Jurkat, Clone E6-1 (cell line): ENCODE measurements around the genes COL8A1, TBC1D23 and ADGRG7.

GRCh38 chr3:99550038-99550351 lies 88.4 kb upstream of the COL8A1 start:
- RRBS: no CpG with 5 or more reads among the region's 2 CpGs

DNA sequence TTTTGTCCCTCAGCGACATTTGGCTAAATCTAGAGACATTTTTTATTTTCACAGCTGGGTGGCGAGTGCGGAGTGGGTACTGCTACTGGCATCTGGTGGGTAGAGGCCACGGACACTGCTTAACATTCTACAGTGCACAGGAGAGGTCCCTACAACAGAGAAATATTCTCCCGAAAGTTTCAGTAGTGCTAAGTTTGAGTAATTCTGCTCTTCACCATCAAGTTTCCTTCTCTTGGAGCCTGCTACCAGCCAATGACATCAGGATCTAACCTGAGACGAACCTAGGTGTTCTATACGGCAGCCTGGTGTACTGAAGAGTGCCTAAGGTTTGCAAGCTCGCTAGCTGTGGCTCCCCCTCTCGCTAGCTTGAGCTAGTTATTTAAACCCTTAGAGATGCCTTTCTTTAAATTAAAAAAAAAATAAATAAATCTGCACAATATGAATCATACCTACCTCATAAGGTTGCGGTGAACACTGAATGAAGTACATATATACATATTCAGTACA lies 1.5 kb upstream of the COL8A1 start:
- RRBS: no CpG with 5 or more reads among the region's 10 CpGs

DNA sequence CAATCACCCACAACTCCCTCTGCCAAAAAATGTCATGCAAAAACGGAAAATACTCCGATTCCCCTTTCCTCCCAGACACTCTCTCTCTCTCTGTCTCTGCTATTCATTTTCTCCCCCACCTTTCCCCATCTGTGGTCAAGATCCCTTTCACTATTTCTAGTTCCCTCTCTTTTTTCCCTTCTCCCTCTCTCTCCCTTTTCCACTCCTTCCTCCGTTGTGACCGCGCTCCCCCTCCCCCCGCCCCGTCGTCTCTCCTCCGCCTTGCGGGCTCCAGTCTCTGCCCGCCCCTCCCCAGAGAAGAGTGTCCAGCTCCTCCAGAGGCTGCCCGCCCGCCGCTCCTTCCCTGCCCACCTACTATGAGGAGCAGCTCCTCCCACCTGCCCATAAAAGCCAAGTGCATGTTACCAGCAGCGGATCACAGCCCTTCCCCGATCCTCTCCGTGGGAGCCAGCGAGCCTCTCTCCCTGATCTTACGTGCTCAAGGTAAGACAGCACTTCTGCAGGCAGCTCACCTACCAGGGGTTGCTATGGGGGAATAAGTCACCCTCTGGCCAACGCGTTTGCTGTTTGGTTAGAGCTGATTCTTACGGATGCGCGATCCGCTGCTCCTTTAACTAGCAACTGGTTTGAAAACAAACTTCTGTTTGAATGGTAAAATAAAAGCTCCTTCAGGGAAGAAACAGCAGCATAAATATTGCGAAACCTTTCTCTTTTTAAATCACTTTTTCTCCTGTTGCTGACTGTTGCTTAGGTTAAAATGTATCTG lies at the start of gene COL8A1:
TSS of gene COL8A1 (plus strand) at position 413 of the 766 bp plus-strand sequence.
- RRBS: no CpG with 5 or more reads among the region's 26 CpGs

GRCh38 chr3:99684382-99685191 lies 46.2 kb downstream of the COL8A1 start:
- RRBS: no CpG with 5 or more reads among the region's 5 CpGs

- RRBS: no CpG with 5 or more reads among the region's 18 CpGs
Observed at GRCh38 chr3:99795660-99796285, 21.9 kb upstream of the CMSS1 start.

- RRBS: no CpG with 5 or more reads among the region's 10 CpGs
Observed at GRCh38 chr3:99847802-99848760, 30.4 kb downstream of the CMSS1 start.

DNA sequence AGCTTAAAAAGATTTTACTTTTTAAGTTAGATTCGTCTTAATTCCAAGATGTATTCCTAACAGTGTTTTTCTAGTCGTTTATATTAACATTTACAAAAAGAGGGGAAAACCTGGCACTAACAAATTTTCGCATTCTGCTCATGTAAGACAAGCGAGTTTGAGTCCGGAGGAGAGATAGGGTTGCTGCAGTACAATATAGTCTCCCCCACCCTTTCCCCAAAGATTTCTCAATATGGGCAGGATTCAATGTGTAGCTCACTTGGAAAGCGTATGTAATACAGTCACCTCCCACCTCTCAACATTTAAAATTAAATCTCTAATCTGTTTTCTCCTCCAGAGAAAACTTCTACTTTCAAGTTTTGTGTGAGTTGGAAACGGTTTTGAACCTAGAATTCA lies 57.9 kb downstream of the CMSS1 start:
- RRBS: no CpG with 5 or more reads among the region's 7 CpGs

- RRBS: 4% methylated on average over 7 of the region's 40 CpGs
Observed at GRCh38 chr3:100260618-100261145, at the start of gene TBC1D23. TBC1D23 (plus strand) TSS chr3:100260992.

GRCh38 chr3:100609170-100610506 lies at the start of gene ADGRG7:
ADGRG7 (plus strand) TSS chr3:100609601.
- RRBS: no CpG with 5 or more reads among the region's 8 CpGs

GRCh38 chr3:100635211-100635868 lies 25.9 kb downstream of the ADGRG7 start:
- RRBS: no CpG with 5 or more reads among the region's 5 CpGs

DNA sequence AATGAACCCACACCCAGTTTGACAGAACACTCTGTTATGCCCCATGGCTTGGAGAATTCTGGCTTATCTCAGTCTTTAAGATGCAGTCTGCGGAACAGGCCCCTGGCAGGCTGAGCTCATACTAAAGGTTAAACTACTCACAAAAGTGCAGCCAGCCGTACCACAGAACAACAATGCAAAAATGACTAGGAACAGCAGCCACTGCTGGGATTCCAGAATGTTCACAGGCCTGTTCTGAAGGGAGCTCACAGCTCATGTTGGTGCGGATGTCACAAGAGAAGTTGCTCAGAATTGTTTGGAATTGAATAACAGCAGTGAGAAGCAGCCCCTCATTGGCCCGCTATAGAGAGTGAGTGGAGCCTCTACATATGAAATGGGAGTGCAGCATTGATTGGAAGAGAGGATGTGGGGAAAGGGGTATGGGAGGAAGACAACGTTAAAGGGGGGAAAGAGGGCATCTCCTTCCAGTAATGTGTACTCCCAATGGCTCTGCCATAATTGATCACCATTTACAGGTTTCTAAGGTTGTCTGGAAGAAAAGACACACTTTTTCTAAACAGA lies 78.9 kb downstream of the ABI3BP start:
- RRBS: no CpG with 5 or more reads among the region's 5 CpGs

DNA sequence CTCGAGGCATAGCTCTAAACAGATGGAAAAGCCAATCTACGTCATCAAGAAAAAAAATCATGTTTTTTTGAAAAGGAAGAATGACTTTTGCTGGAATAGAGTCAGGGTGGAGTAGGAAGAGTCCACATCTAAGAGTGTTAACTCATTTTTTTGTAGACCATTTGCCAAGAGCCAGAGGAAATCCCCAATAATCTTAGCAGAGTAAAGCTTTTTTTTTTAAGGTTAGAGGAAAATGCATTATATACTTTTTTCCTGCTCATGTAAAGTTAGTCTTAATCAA lies 23.7 kb downstream of the ABI3BP start:
- RRBS: no CpG with 5 or more reads among the region's 2 CpGs

DNA sequence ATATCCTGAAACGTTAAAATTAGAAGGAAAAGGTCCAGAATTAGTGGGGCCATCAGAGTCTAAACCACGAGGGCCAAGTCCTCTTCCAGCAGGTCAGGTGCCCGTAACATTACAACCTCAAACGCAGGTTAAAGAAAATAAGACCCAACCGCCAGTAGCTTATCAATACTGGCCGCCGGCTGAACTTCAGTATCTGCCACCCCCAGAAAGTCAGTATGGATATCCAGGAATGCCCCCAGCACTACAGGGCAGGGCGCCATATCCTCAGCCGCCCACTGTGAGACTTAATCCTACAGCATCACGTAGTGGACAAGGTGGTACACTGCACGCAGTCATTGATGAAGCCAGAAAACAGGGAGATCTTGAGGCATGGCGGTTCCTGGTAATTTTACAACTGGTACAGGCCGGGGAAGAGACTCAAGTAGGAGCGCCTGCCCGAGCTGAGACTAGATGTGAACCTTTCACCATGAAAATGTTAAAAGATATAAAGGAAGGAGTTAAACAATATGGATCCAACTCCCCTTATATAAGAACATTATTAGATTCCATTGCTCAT lies 7.0 kb upstream of the RPL24 start:
- RRBS: no CpG with 5 or more reads among the region's 15 CpGs

GRCh38 chr3:101784815-101785797 lies 6.1 kb downstream of the NXPE3 start:
- RRBS: no CpG with 5 or more reads among the region's 10 CpGs

DNA sequence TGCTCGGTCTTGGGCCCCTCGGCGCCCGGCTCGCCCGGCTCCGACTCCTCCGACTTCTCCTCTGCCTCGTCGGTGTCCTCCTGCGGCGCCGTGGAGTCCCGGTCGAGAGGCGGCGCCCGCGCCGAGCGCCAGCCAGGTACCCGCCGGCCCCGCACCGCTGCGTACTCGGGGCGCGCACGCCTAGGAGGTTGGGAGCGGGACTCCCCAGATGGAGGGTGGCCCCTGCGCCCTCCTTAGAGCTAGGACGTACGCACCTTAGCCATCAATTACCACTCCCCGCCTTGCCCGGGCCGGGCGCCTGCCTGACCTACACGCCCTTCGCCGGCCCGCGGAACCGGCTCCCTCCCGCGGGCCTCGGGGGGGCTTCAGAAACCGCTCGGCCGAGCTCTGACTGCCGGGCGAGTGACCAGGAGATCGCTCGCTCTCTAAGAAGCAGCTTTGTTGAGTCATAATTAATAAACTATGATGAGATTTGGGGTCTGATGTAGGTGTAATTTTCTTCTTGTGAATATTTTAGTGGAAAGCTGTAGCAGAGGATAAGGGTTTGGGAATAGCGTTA lies 547 bp downstream of the NFKBIZ start:
- RRBS: 10% methylated on average over 30 of the region's 55 CpGs

GRCh38 chr3:101852819-101853019 lies 3.4 kb downstream of the NFKBIZ start:
- RRBS: no CpG with 5 or more reads among the region's 2 CpGs

GRCh38 chr3:101855558-101856096 lies 6.3 kb downstream of the NFKBIZ start:
- RRBS: no CpG with 5 or more reads among the region's 3 CpGs

DNA sequence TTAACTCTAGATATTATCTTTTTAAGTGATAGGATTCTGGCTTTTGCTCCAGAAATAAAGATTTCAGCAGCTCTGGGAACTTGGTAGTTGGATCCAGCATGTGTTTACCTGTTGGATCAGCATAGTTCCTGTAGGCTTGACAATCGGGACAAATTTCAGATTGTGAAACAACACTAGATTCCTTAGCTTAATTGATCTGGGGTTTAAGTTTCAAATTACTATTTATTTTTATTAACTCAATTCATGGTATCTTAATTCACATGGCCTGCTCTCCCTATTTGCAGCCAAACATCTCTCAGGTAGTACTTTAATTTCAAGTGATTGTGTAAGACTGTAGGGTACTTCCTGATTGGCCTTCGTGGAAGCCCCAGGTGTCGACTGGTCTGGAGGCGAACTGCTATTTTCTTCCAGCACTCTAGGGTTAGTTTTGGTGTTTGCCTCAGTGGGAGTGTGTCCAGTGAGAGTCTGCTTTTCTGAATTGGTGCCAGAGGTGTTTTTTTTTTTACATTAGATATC lies 16.7 kb downstream of the NFKBIZ start:
- RRBS: no CpG with 5 or more reads among the region's 4 CpGs

- RRBS: no CpG with 5 or more reads among the region's 3 CpGs
Observed at GRCh38 chr3:102174205-102174855, 260.5 kb upstream of the ZPLD1 start.